Vermiform appendix (tissue), 1 donor: ENCODE data around the gene ZNF212.

DNA sequence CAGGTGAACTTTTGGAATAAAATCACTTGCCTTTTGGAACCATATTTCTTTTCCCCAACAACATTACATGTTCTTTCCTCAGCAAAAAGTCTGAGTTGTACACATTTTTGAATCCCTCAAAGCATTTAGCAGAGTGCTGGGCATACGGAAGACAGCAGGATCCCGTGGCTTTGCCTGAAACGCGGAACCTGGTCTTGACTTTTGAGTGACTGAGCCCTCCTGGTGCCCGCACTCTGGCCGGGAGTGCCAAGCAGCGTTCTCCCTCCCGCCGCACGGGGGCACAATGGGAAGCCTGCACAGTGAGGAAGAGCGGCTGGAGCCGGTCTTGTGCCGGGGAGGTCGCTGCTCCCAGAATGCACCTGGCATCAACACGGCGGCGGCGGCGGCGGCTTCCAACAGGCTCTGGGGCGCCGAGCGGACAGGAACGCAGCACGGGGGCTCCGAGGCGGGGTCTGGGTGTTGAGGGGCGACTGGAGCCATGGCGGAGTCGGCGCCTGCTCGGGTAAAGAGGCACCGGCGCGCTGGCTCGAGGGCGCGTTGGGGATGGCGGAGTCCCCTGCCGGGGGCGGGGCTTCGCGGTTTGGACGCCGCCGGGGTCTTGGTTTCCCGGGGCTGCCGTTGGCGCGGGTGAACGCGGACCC lies at the start of gene ZNF212:
ZNF212 (plus strand) TSS at position 351 of the 641 bp plus-strand sequence.
- PRO-cap: bidirectional peak, plus-strand start at position 372 of the sequence, minus-strand start at position 176 of the sequence; unidirectional peak, plus-strand start at position 372 of the sequence

GRCh38 chr7:149454039-149454383 lies 6.9 kb downstream of the ZNF777 start:
- PRO-cap: no peak

DNA sequence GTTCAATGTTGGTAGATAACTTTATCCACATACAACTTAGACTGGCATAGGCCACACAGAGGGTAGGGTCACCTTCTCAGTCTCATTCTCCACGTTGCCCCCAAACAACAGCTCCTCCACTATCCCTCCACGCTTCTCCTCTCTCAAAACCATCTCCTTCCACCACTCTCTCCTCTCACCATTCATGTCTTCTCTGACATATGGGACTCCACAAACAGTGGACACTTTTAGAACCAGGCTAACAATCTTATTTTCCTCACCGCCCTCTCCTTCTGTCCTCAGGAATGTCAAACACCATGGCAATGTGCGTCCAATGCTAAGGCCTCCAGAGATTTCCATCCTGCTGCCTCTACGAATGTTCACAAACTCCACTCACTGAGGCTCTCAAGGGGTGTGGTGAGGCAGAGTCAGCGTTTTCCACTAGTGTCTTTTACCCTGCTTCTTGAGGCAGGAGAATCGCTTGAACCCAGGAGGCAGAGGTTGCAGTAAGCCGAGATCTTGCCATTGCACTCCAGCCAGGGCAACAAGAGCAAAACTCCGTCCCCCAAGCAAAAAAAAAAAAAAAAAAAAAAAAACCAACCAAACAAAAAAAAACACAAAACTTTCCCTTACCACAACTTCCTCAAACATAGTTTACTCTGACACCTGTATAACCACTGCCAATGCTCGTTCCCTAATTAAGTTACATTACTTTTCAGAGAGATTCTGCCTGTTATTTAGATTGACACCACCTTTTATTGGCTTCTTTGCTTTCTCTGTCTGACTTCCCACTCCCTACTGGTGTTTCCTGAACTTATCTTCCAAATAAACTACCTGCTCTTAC lies 102.0 kb upstream of the ZNF746 start:
- PRO-cap: no peak

- PRO-cap: no peak
Measured at GRCh38 chr7:149664695-149664918, 50.1 kb upstream of the KRBA1 start.

DNA sequence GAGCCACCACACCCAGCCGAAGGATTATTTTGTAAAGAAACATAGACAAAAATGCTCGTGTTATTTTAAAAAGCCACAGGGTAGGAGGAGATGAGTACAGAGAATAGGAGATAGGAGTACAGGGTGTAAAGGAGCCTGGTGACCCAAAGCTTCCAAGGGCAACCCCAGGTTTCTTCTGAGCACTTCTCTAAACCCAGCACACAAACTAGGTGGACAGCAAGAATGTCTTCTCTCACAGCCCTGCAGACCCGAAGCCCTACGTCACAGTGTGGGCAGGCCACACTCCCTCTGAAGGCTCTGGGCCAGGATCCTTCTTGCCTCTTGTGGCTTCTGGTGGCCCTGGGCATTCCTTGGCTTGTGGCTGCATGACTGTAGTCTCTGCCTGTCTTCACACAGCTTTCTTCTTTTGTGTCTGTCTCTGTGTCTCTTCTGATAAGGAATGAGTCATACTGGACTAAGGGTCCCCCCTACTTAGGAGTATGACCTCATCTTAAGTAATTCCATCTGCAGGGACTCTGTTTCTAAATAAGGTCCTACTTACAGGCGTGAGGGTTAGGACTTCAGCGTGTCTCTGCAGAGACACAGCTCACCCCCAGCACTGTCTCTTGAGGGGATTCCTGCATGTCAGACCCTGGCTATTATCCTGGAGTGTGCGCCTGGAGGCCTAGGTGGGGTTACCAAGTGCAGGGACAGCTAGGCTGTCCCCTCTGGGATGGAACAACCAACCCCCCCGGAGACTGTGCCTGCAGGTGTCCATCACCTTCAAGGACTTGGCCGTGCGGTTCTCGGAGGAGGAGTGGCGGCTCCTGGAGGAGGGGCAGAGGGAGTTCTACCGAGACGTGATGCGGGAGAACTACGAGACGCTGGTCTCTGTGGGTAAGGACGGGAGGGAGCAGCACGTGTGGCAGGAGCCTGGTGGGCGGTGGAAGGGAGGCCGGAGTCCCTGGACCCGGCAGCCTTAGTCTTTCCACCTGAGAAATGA lies 4.3 kb downstream of the KRBA1 start:
- PRO-cap: no peak

- PRO-cap: no peak
Measured at GRCh38 chr7:149770883-149771455, 2.4 kb downstream of the ZNF467 start.

DNA sequence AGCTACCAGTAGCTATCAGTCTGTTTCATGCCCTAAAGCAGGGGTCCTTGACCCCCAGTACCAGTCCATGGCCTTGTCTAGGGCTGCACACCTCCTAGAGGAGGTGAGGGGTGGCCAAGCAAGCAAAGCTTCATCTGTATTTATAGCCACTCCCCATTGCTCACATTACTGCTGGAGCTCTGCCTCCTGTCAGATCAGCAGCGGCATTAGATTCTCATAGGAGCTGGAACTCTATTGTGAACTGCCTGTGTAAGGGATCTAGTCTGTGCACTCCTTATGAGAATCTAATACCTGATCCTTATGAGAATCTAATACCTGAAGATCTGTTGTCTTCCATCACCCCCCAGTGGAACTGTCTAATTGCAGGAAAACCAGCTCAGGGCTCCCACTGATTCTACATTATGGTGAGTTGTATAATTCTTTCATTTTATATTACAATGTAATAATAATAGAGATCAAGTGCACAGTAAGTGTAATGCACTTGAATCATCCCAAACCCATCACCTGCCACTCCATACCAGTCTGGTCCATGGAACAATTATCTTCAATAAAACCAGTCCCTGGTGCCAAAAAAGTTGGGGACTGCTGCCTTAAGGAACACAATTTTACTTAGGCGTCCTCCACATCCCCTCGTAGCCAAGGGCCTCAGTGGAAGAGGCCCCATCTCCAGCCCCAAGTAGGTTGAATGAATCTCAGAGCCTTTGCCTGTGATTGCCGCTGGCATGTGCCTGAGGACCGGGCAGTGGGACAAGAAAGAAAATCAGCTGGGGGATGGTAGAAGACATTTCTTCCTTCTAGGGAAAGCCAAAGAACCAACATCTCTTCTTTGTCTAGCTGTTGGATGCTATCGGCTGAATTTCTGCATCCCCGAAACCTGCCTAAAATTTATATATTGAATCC lies 154.8 kb upstream of the LRRC61 start:
- PRO-cap: no peak

GRCh38 chr7:150320861-150321446 lies 2.2 kb upstream of the LRRC61 start:
- PRO-cap: no peak

- PRO-cap: unidirectional peak, plus-strand start at chr7:150433730
Measured at GRCh38 chr7:150433541-150434083, 16.8 kb upstream of the GIMAP8 start.

- PRO-cap: no peak
Measured at GRCh38 chr7:150465449-150465856, 15.0 kb downstream of the GIMAP8 start.

GRCh38 chr7:150556621-150557254 lies 10.5 kb upstream of the GIMAP4 start:
- PRO-cap: unidirectional peak, minus-strand start at chr7:150556887; bidirectional peak, plus-strand start at chr7:150556952, minus-strand start at chr7:150556887

DNA sequence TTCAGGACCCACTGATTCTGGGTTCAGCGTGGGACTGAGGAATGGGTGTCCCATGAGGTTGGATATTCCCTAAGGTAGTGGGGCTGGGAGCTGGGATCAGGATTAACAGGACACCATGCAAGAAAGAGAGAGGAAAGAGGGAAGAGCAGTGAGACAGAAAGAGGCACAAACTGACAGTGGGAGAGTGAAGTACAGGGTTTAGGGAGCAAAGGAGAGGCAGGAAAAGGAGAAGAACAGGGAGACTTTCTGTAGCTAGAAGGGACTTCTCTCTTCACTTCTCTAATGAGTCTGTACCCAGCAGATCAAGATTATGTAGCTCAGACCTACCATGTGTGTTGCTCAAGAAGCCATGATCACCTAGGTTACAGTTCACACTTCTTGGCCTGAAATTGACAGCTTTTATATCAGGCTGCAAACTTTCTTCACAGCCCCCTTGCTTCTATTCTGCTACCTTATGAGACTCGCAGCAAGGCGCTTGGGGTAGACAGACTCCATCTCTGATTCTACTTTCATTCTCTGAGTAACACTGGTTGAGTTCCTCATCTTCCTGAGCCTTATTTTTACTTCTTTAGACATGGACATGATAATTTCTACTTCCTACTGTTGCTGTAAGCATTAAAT lies 19.7 kb upstream of the GIMAP2 start:
- PRO-cap: bidirectional peak, plus-strand start at position 512 of the sequence, minus-strand start at position 284 of the sequence

GRCh38 chr7:150748282-150748785 lies 11.1 kb downstream of the GIMAP5 start:
- PRO-cap: no peak

DNA sequence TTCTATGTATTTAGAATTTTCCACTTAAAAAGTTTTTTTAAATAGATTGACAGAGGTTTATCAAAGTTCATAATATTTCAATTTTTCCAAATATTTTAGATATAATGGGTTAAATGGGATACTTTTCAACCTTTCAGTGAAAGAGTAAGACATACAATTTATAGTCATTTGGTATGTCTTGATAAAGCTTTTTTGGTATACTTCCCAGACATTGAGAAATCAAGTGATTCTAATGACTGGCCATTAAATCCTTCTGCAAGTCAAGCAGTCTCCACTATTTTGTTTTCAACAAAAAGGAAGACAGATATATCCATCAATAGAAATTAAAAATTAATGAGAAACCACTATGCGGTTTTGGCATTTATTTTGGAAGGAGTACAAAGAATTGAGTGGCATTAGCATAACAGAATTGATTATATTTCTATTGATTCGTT lies 31.4 kb downstream of the TMEM176B start:
- PRO-cap: no peak

DNA sequence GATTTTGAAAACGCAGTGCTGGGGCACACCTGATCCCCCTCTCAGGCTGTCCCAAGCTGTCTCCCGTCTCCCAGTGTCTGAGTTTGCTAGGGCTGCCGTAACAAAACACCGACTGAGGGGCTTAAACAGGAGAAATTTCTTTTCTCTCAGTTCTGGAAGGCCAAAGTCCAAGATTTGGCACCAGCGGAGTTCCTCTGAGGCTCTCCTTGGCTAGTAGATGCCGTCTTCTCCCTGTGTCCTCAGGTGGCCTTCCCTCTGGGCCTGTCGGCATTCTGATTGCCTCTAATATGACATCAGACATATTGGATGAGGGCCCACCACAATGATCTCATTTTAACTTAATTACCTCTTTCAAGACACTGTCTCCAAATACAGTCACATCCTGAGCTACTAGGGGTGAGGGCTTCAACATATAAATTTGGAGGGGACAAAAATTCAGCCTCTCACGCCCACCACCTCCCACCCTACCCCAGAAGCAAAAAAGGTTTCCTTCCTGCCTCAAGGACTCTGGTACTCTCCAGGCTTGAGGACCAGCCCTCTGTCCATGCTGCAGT lies 11.8 kb downstream of the TMEM176B start:
- PRO-cap: no peak

GRCh38 chr7:150825919-150826961 lies 25.7 kb downstream of the TMEM176A start:
- PRO-cap: no peak

GRCh38 chr7:150954469-150955150 lies 23.5 kb downstream of the KCNH2 start:
- PRO-cap: no peak

GRCh38 chr7:150973894-150974385 lies 4.2 kb downstream of the KCNH2 start:
- PRO-cap: bidirectional peak, plus-strand start at chr7:150974139, minus-strand start at chr7:150973970

DNA sequence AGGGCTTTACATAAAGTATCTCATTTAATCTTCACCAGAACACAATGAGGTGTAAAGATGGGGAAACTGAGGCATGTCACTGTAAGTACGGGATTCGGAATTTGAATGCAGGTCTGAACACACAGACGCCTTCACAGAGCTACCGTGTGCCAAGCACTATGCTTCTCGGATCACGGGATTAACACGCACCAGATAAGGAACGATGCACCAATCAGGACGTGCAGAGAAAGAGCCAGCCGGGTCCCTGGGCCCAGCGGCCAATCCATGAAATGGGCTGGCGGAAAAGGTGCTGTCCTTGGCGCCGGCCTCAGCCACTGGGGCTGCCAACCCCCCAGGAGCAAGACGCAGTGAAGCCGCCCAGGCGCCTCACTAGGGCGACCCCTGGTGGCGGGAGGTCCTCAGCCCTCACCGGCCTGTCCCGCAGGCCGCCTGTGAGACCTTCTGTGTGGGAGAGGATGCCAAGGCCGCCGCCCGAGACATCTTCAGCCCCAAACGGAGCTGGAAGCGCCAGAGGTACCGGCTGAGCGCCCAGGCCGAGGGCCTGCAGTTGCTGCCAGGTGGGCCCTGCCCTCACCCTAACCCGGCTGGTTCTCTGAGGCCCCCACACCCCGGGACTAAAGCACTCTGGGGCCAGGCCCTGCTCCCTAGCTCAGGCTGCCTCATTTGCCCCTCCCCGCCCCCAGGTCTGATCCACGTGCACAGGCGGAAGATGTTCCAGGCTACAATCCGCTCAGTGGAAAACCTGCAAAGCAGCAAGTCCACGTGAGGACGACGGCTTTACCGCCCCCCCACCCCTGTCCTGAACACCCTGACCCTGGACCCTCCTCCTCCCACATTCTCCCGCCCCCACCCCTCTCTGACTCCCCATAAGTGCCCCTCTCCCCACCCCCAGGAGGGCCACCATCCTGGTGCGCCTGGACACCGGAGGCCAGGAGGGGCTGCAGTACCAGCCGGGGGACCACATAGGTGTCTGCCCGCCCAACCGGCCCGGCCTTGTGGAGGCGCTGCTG lies 15.5 kb downstream of the ATG9B start:
- PRO-cap: bidirectional peak, plus-strand start at position 434 of the sequence, minus-strand start at position 316 of the sequence

GRCh38 chr7:151014698-151015534 lies 9.4 kb downstream of the ATG9B start:
- PRO-cap: unidirectional peak, minus-strand start at chr7:151015141